Vein endothelial cell (primary cell): ENCODE measurements around the genes SLC25A53, TEX13A and PWWP3B.

- CAGE, long polyA plus RNA = no peak
Observed at GRCh38 chrX:104156443-104157239, at the start of gene SLC25A53. TSS of gene SLC25A53 (minus strand) at chrX:104157009.

DNA sequence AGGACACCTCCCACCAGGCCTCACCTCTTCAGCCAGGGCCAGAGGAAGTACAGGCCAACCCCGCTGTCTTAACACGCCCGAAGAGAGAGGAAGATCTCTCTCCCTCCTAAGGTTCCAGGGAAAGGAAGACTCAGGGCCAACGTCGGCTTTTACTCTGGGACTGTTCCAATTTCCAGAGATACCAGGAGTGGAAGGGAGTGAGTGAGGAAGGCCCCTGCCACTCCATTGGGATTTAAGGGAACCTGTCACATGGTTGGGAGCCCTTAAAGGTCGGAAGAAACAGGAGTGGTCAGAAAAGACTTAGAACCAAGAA is at the start of gene TEX13A:
Gene TEX13A (minus strand): TSS at position 124 of the 313 bp plus-strand sequence.
- CAGE, long polyA plus RNA = no peak

DNA sequence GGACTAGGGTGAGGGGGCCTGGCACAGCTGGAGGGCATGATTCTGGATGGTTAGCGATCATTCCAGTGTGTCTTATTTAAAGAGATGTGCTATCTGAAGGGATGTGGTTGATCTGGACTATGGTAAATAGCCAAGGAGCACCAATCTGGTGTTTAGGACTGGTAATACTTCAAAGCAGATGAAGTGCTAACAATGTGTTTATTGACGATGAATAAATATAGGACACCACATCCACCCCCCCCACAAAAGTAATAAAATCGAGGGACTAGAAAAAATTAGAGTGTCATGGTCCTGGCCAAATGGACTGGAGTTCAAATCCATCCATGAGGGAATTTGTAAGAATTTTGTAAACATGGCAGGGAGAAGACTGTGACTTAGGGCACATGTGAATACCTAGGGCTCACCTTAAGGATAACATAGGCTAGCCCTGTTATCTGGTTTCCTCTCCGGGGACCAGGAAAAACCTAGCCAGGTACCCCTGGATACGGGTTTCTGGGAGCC is 126.0 kb upstream of the NRK start:
- CAGE, long polyA plus RNA = no peak

- CAGE, long polyA plus RNA = no peak
Observed at GRCh38 chrX:106007598-106008431, 30.7 kb downstream of the SERPINA7 start.

DNA sequence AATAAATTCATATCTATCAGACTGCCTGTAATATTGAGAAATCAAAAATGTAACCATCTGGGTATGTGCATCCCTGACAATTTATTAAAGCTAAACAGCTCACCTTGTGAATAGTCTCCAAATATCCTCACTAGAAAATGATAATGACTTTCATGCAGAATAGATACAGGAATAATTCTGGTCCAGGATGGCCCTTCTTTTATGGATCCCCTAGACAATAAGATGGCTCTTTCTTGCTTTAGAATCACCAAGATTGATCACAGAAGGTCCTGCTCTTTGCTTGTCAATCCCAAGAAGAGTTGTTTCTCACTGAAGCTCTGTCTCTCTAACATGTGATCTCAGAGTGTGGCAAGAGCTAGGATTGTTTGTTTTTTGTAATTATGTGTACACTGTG is 8.6 kb upstream of the PWWP3B start:
- CAGE, long polyA plus RNA = no peak

DNA sequence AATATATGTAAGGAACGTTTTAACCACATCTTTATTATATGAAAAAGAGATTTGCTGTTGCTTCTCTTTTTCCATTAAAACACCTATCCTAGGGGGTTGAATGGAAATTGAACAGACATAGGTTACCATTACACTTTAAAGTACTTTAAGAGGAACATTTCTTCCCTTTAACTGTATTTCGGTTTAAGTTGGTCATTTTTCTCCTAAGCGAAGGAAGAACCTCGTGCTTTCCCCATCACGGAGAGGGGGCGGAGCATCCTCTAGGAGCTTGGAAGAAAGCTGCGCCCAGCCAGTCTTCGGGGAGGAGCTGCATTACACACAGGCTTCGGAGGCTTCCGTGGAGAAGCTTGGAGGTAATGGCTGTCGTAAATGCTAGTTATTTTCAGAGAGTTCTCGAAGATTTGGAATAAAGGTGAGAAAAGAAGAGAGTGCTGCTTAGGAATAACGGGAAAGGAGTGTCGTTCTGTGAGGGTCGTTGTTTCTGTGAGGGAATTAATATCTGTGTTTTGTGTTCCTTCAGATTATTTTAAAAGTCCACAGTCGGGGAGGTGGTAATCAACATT is at the start of gene PWWP3B:
Gene PWWP3B (plus strand): TSS at position 292 of the 563 bp plus-strand sequence.
- CAGE, long polyA plus RNA = no peak

- CAGE, long polyA plus RNA = no peak
Observed at GRCh38 chrX:106901305-106902339, 1.5 kb downstream of the RIPPLY1 start.

DNA sequence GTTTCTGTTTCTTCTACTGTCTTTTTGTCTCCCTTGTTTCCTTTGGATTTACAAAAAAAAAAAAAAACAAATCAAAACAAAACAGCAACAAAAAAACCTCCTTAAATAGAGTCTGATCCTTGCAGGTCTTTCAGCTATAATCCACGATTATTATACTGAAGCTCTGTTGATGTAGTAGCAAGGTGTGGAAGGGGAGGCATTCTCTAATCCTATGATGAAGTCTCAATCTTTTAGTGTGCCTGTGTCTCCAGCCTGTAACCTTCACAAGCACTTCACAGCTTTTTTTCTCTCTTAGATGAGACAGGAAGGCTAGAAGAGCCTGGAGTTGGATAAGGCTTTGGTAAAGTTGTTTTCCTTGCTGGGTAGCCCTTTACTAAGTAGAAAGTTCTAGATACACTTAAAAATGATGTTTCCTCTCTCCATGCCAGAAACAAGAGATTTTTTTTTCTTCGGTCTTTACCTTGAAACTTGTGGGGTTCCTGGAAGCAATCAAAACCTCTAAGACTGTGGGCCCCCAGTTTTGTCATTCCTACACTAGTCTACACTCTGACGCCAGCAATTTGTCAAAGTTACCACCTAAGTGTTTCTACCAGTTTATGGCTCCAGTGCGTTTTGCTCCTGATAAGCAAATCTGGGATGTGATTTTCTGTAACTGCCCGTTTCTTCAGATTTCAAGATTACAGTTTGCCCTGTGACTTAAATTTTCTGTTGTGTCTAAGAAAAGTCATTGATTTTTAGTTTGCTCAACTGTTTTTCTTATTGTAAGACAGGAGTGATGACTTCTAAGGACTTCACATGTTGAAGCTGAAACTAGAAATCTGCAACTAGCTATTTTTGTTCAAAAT is 34.3 kb downstream of the RBM41 start:
- CAGE, long polyA plus RNA = no peak

- CAGE, long polyA plus RNA = no peak
Observed at GRCh38 chrX:107676560-107677729, 48.6 kb downstream of the PRPS1 start.

DNA sequence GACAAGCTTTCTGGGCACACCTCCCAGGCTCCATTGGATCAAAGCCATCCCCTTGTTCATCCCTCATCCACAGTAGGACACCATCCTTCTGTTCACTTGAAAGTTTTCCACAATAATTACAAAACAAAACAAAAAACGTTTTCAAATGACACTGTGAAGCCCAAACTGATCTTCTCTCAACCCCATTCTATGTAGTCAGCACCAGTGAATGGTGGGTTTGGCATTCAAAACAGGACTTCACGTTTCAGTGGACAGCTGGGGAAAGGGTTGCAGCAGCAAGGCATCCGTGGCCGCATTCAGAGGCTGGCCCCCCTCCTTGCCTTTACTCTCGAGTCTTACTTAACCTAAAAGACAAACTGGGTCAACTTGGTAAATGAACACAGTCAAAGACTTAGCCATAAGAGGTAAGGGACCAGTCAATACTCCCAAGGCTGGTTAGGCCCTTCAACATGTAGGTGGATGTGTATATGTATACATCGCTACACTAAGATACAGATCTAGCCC is 62.2 kb downstream of the TSC22D3 start:
- CAGE, long polyA plus RNA = no peak

DNA sequence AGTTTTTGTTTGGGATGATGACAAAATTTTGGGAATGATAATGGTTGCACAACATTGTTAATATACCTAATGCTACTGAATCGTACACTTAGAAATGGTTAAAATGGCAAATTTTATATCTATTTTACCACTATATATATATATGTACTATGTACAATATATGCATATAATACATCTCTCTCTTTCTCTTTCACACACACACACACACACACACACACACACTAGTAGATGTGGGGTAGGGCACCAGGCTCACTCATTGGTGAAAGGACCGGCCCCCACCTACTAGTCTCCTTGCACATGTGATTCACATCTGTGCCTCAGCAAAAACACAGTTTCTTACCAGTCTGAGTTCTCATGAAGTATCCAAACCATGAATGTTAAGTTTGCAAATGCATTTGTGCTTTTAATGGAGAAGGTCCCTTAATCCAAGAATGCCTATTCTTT is 6.0 kb downstream of the TSC22D3 start:
- CAGE, long polyA plus RNA = no peak

DNA sequence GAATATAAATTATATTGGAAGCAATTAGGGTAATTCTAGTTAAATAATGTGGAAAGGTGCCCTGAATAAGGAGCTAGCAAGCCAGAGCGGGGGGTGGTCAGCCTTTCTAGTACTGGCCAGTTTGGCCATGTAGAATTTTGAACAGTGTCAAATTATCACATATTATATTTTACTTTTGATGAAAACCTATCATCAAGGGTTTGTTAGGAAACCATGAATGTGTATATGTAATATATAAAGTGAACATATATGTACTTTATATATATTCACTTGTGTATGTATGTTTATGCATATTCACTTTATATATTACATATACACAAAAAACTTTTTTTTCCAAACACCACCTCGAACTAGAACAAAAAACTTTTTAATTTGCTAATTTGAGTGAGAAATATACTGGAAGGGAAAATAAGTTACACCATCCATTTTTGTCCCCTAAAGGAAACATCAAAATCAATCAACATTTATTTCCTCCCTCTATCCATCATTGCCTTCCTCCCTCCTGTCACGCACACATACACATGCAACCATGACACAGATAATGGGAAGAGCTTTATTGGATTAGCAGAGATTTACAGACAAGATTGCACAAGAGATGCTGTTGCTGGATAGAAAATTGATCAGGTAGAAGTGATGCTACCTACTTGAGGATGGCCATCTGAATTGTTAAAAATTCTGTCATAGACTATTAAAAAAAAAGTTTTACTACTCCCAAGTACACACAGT is 54.6 kb downstream of the TEX13B start:
- CAGE, long polyA plus RNA = no peak

DNA sequence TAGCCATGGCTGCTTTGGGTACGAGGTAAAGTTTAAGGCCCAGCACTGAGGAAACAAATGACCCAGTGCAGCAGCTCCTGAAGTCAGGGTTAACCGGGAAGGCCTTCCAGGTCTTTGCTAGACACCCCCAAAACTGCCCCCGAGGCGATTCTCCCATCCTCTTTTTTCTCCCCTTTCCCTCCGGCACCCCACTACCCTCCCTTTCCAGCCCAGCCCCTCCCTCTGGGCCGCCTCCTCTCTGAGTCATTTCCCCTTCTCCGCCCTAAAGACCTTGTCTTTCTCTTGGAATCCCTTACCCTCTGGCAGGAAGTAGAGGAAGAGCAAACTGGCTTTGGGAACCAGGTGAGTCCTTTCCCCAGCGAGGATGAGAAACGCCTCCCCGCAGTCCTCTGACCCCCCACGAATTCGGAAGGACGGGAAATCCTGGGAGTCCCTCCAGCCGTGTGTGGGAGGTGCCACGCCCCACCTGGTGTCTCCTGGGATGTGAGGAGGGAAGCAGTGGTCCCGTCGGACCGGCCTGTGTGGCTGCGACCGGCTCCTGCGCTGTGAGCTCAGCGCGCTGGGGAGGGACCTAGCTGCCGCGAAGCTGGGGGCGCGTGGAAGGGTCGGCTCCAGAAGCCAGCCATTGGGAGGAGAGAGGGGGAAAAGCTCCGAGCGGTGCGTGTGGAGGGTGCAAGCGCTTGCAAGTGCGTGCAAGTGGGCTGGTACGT is 46.5 kb downstream of the TEX13B start:
- CAGE, long polyA plus RNA = no peak

DNA sequence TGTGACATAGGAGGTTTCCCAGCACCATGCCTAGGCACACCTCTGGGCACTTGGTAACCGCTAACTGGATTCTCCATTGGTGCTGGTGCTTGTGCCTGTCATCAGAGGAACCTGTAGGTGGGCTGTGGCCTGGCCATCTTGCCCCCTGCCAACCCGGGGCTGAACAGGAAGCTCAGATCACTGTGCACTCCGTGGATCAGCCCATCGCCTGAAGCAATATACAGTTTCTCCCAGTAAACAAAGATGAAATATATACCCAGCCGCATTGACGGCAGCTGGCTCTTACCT is 19.1 kb upstream of the TEX13B start:
- CAGE, long polyA plus RNA = no peak

DNA sequence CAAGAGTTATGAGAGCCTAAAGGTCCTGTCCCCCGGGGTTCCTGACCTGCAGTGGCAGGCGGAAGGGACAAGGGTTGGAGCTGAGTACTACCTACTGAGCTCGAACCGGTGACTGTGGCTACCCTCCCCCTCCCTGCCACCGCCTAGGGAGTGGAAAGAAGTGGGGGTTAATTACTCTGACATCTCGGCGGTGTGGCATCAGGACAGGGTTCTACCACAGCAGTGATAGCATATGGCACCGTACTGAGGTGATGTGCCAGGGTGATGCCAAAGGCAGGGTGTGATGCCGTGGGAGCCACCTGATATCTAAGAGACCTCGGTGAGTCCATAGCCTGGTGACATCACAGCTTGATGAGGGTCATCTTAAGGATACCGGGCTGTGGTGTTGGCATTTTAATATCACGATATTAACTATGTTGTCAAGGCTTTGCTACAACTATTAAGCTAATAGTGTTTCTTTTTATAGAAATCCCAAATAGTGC is 401 bp downstream of the ATG4A start:
- CAGE, long polyA plus RNA = no peak

- CAGE, long polyA plus RNA = no peak
Observed at GRCh38 chrX:108625901-108626123, 110.6 kb downstream of the IRS4 start.

DNA sequence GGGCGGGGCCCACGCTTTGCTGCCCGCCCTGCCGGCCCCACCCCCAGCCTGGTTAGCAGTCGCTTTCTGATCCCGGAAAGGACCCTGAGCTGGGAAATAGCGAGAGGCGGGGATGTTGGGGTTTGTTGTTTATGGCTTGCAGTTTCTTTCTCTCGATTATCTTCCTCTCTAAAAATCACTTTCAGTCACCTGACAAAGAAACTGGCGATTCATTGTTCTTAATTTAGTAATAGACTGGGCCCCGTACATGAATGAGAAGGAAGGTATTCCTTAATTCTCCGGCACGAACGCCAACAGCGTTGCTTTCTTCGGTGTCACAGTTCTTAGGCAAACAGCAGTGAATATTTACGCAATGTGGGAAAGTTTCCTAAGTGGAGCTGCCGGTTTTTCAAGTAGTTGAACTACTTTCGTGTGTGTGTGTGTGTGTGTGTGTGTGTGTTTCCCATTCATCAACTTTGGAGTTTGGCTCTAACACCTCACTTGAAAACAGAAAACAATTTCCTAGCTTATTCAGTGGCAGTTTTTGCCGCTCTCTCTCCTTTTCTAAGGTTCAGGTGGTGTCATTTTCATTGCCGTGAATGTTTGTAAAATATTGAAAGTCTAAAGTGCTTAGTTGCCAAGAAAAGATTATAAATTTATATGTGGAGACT is 632 bp downstream of the NXT2 start:
- CAGE, long polyA plus RNA = no peak

DNA sequence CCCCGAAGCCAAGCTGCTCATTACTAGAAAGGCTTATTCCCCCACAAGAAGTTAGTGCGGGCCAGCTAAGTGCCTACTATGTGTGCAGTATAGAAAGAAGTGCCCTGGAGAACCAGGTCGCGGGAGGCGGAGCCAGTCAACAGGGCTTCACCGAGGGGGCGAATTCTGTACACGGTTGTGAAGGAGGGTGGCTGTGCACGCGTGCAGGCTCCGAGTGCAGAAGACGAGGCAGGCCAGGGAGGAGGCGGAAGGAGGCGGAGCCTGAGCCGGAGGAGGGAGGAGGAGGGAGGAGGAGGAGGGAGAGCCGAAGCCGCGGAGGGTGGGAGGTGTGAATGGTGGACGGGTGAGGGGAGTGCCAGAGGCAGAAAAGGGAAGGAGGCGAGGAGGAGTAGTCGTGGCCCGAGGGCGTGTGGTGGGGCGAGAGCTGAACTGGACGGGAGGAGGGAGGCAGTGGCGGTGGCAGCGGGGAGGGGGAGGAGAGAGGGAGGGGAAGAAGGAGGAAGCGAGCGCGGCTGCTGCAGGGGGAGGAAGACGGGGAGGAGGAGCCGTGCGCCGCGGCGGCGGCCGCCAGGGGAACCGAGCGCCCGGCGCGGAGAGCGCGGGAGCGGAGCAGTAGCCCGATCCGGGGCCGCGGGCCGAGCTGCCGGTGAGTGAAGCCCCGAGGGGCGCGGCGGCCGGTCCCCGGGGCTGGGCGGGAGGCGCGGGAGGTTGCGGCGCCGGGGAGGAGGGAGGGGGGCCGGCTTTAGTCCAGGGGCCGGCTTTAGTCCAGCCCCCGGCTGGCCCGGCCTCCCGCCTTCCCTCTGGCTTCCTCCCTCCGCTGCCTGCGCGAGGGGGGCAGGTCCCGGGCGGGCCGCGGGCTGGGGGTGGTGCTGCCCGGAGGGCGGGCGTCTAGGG is 540 bp upstream of the TMEM164 start:
- CAGE, long polyA plus RNA = no peak

DNA sequence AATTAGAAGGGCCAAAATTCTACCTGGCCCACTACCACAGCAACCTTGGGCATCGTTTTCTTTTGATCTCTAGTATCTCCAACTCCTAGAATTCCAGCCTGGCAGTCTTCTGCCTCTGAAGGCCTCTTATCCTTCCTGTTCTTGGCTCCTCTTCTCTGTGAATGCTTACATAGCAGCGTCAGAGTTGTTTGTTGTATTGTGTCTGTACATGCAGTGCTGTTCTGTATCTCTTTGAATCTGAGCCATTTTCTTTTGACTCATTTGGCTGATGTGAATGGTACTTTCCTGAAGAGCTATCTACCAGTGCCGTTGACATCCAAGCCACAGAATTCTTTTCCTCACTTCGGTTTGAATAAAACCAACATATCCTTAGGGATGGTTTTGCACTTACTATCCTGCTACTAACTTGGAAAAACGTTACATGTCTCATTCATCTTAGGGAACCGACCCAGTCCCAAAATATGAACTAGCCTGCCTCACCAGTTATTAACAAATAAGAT is 79.3 kb downstream of the TMEM164 start:
- CAGE, long polyA plus RNA = no peak

- CAGE, long polyA plus RNA = no peak
Observed at GRCh38 chrX:110316634-110317048, 1.2 kb downstream of the AMMECR1 start.